Panc1 (cell line): ENCODE measurements around a stretch of chr4.

DNA sequence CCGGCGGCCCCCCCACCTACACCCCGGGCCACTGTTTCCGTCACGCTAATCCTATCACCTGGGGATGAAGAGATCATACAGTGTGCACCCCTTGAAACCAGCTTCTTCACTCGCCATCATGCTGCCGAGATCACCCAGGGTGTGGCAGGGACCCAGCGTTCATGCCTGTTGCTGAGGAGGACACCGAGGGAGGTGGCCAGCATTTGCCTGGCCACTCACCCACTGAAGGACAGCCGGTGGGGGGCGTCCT, 14.1 kb downstream of the CTBP1 start:
- RRBS, 2 experiments = 91 to 94% methylated on average over 2 of the region's 11 CpGs

DNA sequence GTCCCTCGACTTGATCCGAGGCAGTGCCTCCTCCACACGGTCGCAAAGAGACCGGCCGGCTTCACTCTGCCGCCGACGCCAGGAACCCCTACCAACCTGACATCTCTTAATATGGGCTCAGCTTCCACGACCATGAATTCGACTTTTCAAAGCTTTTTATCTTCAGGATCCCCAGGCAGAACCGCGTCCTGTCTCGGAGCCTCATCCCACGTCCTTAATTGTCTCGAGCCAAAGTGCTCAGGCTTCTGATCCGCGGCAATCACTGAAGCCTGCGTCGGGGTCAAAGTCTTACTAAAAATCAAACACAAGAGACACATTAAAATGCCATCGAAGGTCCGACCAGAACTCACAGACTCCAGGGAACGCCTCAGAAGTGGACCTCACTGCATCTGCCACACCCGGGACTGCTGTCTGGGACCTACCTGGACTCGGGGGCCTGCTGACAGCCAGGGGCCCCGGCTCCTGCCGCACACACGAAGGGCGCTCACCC, 7.7 kb downstream of the CTBP1 start:
- RRBS, 2 experiments = 87 to 90% methylated on average over 7 of the region's 29 CpGs

DNA sequence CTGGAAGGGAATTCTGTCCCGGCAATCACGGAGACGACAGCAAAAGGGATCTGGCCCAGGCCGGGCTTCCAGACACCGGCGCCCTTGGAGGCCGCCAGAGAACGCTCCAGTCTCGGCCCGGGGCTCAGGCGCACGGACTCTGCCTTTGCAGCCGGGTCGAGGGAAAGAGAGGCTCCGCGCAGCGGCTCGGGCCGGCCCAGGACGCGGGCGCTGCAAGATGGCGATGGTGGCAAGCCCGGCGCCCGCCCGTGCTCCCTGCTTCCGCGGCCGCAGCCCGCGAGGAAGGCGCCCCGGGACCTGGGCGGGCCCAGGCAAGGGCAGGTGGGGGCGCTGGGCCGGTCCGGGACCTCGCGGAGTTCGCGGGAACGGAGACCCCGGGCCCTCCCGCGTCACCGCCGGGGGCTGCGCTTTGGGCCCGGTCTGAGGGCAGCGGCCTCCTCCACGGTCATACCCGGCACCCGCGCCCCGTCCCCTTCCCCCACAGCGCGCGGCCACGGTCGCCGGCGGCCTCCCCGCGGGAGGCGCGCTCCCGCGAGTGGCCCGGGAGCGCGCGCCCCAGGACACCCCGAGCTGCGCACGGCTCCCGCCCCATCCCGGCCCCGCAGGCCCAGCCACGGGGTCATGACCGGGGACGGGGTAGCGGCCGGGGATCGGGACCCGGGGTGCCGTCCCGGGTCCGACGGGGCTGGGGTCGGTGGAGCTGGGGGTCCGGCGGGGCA, 860 bp downstream of the CTBP1 start:
- RRBS, 2 experiments = 1 to 4% methylated on average over 68 to 69 of the region's 93 CpGs

DNA sequence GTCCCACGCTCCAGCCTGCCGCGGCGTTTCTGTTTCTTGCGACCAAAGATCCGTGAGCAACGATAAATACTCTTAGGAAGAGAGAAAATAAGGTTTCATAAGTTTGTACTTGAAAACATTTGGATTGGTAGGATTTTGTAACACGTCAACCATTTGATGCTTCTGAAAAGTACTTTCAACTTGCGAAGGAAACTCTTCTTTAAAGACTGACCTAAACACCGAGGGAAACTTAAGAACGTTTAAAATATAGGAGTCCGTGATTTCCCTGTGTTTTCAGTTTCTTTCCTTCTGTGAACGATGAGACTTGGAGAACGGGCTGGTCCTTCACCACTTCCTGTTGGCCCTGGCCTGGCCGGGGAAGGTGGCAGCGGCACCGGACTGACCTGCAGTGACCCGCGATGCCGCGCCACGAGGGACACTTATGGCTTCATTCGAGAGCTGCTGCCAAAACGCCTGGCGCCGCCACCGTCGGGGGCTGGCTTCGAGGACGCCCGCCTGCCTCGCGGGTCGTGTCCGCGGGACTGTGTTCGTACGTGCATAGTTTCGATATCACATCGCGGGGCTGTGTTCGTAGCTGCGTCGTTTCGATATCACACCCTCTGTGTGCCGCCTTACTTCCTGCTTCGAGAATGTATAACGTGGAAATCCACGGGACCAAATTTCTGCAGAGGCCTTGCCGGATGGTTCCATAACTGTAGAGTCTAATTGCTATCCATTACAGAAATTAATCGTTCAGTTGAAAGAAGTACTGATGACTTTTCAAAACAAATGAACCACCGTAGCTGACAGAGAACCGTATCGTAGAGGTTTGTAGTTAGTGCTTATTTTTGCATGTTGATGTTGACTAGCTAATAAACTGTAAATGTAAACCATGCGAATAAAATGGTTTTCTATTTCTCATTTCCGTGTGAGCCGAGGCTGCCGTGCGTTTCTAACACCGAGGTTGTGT, 7.5 kb upstream of the UVSSA start:
- RRBS, 2 experiments = no CpG with 5 or more reads among the region's 60 CpGs

GRCh38 chr4:1345903-1346154, 1.2 kb upstream of the UVSSA start:
- RRBS, 2 experiments = no CpG with 5 or more reads among the region's 8 CpGs

- RRBS, 2 experiments = no CpG with 5 or more reads among the region's 8 CpGs
These were observed 18.2 kb downstream of the UVSSA start for GRCh38 chr4:1365250-1365577.

DNA sequence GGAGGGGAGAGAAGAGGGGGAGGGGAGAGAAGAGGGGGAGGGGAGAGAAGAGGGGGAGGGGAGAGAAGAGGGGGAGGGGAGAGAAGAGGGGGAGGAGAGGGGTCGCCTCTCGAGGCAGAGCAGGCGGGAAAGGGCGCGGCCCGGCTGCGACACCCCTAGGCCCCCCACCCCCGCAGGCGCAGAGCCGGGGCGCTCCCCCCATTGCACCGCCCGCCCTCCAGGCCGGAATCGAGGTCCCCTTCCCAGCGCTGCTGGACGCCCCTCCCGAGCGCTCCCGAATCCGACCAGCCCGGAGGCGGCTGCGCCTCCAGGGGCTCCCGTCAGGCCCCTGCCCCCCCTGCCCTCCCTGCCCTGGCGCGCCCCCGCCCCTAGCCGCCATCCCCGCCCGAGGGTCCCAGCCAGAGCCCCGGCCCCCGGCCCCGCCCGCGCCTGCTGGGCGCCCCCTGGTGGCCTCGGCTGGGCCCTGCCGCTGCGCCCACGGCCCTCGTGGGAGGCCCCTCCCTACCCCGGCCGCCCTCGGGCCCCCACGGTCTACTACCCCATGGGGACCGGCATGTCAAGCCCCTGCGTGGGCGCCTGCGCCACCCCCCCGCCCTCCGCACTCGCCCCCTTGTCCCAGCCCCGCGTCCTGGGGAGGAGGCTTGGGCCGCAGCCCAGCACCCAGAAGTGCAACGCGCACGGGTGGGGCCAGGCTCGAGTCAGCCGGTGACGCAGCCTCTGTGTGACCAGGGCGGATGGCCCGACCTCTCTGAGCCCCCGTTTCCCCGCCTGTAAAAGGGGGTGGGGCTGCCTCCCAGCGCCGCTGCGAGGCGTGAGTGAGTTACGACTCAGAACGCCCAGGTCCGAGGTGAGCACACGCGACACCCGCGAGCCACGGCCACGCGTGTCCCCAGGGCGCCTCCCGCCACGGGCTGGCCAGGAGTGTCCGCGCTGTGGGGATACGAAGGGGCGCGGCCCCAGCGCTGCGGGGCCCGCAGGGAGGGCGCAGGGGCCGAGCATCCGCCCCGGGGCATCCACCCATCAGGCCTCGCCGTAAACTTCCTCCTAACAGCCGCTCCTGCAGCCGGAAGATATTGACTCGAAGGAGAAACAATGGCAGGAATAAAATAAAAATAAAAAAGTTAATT, 104.9 kb downstream of the FAM53A start:
- RRBS, 2 experiments = 1 to 5% methylated on average over 34 to 40 of the region's 100 CpGs

DNA sequence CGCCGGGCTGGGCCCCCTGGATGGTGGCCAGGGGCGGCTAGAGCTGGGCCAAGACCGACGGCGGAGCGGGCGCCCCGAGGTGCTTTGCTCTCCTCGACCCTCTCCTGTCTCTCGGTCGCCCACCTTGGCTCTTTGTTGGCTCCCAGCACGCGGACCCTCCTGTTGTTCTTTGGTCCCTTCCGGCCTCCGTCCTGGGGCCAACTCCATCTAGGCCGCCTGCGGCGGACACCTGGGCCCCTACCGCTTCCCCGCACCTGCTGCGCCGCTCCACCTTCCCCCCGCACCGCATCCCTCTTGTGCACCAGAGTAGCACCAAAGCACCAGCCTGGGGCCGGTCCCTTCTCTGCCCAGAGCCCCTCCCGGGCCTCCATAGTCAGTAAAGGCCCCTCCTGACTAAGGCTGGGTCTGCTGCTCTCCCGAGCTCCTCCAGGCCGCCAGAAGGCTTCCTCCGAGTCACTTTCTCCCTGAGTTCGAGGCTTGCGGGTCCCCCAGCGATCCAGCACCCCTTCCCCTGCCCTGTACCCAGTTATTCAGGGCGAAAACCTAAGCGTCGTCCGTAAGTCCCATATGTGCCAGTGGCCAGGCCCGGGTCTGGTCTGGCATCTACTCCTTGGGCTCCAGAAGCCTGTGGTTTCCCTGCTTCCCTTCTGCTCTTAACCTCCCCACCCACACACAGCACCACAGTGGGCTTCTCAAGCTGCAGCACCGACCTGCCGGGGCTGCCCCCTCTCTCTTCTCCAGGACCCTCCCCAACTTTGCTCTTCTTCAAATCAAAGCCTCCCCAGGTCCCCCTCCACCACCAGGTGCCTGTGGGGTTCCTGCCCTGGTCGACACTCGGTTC, 737 bp downstream of the TACC3 start:
- RRBS, 2 experiments = 25% methylated on average over 2 of the region's 42 CpGs; no CpG with 5 or more reads in 1 of the 2 experiments

GRCh38 chr4:1726079-1726797, 4.9 kb downstream of the TACC3 start:
- RRBS, 2 experiments = no CpG with 5 or more reads among the region's 13 CpGs

DNA sequence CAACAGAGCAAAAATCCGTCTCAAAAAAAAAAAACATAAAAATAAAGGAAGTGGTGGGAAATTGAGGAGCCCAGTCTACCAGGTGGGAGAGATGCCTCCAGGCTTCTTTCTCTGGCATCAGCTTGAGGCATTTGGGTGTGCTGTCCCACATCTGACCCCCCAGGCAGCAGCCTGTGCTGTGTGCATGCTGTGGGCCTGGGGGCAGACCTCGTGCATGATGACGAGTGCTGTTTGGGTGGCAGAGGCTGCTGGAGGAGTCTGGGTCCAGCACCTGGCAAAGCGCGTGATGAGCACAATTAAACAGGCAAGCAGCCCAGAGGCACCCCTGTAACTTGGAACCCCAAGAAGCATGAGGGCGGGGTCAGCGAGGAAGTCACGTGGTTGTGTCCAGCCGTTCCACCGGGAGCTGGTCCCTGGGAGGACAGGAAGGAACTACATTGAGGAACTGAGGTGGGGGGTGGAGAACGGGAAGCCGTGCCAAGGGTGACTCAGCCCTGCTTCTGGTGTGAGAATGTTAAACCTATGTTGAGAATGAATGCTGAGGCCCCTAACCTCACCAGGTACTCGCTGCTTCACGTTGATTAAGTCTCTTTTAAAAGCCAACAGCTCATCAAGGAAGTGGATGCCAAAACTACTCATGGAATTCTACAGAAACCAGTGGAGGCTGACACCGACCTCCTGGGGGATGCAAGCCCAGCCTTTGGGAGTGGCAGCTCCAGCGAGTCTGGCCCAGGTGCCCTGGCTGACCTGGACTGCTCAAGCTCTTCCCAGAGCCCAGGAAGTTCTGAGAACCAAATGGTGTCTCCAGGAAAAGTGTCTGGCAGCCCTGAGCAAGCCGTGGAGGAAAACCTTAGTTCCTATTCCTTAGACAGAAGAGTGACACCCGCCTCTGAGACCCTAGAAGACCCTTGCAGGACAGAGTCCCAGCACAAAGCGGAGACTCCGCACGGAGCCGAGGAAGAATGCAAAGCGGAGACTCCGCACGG, 6.1 kb downstream of the TACC3 start:
- RRBS, 2 experiments = no CpG with 5 or more reads among the region's 25 CpGs

DNA sequence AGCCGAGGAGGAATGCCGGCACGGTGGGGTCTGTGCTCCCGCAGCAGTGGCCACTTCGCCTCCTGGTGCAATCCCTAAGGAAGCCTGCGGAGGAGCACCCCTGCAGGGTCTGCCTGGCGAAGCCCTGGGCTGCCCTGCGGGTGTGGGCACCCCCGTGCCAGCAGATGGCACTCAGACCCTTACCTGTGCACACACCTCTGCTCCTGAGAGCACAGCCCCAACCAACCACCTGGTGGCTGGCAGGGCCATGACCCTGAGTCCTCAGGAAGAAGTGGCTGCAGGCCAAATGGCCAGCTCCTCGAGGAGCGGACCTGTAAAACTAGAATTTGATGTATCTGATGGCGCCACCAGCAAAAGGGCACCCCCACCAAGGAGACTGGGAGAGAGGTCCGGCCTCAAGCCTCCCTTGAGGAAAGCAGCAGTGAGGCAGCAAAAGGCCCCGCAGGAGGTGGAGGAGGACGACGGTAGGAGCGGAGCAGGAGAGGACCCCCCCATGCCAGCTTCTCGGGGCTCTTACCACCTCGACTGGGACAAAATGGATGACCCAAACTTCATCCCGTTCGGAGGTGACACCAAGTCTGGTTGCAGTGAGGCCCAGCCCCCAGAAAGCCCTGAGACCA, 6.9 kb downstream of the TACC3 start:
- RRBS, 2 experiments = no CpG with 5 or more reads among the region's 21 CpGs

DNA sequence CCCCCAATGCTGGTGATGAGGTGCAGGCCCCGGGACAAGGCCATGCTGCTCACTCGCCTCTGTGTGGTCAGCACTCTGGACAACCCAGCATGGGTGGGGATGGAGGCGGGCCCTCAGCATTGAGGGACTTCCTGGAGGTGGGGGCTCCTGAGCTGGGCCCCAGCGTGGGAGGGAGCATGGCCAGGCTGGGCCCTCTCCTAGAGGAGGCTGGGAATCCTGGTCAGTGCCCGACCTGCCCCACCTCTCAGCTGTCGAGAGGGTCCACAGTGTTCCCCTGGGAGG, 30.6 kb downstream of the TACC3 start:
- RRBS, 2 experiments = no CpG with 5 or more reads among the region's 6 CpGs

- RRBS, 2 experiments = 51 to 55% methylated on average over 29 of the region's 57 CpGs
These were observed 29.8 kb upstream of the FGFR3 start for GRCh38 chr4:1763164-1763886.

- RRBS, 2 experiments = 65 to 70% methylated on average over 9 of the region's 51 CpGs
These were observed 12.8 kb downstream of the FGFR3 start for GRCh38 chr4:1805561-1806535.

DNA sequence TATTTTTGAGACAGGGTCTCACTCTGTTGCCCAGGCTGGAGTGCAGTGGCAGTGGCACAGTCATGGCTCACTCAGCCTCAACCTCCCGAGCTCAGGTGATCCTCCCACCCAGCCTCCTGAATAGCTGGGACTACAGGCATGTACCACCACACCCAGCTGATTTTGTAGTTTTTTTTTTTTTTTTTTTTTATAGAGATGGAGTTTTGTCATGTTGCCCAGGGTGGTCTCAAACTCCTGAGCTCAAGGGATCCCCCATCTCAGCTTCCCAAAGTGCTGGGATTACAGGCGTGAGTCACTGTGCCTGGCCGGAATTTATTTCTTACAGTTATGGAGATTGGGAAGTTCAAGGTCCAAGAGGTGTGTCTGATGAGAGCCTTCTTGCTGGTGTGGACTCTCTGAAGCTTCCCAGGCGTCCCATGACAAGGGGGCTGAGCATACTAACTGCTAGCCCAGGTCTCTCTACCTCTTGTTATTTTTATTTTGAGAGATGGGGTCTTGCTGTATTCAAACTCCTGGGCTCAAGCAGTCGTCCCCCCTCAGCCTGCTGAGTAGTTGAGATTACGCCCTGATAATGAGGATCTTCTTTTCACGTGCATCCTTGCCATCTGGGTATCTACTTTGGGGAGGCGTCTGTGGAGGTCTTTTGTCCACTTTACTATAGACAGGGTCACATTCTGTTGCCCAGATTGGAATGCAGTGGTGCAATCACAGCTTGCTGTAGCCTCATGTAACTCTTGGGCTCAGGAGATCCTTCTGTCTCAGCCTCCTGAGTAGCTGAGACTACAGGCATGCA, 2.9 kb upstream of the NSD2 start:
- RRBS, 2 experiments = no CpG with 5 or more reads among the region's 8 CpGs

DNA sequence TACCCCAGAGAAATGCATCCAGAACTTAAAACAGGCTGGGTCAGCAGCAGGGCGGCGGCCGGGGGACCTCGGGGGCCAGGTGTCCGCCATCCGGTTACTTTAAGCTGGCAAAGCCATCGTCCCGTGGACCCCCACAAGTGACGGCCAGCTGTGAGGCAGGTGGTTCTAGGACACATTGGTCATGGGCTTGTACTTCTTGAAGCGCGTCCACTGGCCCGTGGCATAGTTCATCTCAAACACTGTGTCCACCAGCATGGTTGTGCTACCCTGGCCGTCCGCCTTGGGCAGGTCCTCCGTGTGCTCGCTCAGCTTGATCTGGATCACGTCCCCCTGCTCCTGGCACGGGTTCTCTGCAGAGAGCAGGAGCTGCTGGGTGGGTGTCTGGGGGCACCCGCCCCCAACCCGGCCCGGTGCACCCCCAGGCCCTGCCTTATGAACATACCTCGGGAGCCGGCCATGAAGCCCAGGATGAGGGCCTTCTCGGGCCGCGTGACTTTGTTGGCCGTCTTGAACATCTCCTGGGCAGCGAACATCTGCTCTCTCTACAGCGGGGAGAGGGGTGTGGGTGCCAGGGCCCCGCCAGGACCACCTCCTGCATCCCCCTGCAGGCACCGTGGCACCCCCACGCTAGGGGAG, 25.5 kb downstream of the NELFA start:
- RRBS, 2 experiments = no CpG with 5 or more reads among the region's 32 CpGs

GRCh38 chr4:2252313-2252811, 9.5 kb downstream of the MXD4 start:
- RRBS, 2 experiments = no CpG with 5 or more reads among the region's 12 CpGs

DNA sequence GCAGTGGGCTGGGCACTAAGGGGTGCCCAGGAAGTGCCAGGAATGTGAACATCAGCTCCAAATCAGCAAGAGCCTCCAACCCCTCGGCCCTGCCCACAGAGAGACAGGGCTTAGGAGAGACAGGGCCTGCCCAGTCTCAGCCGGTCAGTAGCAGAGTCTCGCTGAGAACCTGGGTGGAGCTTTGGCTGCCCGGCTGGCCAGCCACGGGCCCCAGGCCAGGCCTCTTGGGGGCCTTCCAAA, 4.2 kb upstream of the MXD4 start:
- RRBS, 2 experiments = no CpG with 5 or more reads among the region's 5 CpGs

DNA sequence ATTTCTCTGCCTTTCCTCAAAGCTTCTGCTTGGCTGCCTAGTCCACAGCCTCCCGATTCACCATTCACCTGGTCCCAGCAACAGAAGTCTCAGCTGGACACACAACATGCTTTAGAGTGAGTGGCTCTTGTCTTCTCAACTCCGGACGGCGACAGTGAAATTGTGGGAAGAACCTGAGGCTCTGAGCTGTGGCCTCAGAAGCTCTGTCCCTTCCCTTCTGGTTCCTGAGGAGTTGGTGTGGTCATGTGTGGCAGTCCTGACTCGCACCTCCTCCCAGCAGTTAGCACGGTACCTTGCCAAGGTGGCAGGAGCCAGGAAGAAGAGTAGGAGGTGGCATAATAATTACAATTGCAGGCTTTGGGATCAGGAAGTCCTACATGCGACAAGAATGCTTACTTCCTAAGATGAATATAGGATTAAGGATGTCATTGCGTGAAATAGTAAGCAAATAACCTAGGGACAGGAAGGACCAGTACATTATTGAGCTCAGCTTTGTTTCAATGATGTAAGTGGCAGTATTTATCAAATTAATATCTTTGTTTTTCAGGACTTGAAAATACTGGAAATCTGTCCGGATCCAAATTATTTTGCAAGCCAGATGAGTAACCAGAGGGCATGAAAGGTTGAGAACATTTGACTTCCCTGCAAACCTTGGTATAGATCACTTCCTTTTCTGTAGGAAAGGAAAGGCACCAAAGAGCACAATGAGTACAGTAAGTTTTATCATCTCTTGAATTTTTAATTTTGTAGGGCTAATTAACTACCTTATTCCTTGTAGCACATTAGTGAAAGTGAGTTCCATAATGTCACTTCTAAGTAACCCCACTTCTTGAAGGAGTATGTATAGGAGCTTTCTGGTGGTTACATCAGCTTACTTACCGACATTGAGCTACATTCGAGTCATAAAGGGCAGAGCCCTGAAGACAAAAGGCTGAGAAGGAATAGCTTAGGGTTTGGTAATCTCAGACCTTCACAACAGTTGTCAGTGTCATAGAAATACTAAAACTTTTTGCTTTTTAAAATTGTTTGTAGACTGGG, 21.2 kb downstream of the RNF4 start:
- RRBS, 2 experiments = no CpG with 5 or more reads among the region's 11 CpGs

DNA sequence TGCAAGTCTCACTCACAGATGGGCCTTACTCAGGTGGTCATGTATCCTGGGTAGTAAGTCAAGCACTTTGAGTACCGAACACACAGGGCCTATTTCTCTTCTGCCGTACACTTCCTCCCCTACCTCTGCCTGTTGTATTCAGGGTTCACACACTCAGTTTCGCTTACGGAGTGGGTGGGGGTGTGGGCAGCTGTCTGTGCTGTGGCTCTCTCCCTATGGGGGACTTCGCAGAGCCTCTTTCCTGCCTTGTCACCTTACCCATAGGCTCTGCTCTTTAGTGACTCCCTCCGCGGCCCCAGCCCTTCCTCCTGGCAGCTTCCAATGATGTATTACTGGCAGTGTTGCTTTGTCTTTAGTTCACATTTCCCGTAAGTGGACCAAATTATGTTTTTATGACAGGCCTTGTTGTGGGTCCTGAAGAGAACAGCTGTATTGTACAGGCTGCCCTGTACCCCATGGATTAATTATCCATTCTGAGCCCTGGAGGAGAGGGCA, 34.4 kb downstream of the FAM193A start:
- RRBS, 2 experiments = no CpG with 5 or more reads among the region's 8 CpGs